Left lobe of liver (tissue), 1 donor: ENCODE measurements around a stretch of chr14.

DNA sequence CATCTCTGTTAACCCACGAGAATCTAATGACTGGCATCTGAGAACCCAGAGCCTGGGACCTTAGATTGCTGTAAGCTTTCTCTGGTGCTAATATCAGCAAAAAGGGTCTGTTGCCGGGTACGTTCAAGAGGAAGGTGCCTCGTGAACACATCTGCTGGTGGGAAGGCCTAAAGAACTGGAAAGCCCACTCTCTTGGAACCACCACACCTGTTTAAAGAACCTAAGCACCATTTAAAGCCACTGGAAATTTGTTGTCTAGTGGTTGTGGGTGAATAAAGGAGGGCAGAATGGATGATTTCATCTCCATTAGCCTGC, 548 bp downstream of the SLC39A9 start:
- PRO-cap: no peak

DNA sequence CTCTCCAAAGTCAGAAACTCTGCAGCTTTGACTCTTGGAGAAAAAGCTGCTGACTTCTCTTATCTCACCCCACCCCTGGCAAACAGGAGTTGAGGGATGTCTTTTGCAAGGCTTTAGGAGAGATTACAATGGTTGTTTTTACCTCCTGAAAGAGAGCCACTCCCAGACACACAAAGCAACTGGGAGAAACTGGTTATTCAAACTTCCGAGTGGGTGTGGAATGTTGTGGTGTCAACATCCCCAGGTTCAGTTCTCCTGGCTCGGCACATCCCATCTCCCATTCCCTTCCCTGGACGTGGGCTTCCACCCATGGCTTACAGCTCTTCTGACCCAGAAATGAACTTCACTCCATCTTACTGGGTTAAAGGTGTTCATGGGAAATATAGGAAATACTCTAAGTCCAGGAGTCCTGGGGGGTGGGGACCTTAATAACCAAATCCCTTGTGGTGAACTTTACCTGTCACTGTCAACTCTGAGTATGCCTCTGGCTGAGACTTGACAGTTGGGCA, 42.0 kb downstream of the CCDC177 start:
- PRO-cap: no peak

- PRO-cap: no peak
Measured at GRCh38 chr14:69643297-69644099, 32.1 kb downstream of the SUSD6 start.

GRCh38 chr14:69770797-69771852, 4.2 kb downstream of the SRSF5 start:
- PRO-cap: no peak

GRCh38 chr14:69778011-69778287, 11.0 kb downstream of the SRSF5 start:
- PRO-cap: no peak

- PRO-cap: no peak
Measured at GRCh38 chr14:70660949-70661812, 19.5 kb downstream of the TTC9 start.

DNA sequence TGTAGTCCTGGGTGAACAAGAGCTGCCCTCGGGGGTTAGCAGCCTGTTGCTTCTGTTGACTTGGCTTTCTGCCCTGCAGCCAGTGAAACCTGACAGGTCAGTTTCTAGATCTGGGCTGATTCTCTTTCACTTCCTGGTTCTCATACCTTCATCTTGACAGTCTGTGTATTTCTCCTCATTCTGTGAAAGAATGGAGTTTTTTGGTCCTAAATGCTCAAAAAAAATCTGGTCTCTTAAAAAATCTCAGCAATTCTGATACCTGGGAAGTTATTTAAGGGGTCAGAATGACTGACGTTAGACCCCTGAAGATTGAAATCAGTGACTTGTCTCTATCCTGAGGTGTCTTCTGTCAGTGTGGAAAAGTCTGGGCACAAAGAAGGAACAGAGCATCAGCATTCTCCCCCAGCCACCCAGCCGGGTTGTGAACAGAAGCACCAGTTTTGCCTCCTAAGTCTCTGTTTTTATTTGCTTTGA, 23.8 kb downstream of the TTC9 start:
- PRO-cap: no peak

DNA sequence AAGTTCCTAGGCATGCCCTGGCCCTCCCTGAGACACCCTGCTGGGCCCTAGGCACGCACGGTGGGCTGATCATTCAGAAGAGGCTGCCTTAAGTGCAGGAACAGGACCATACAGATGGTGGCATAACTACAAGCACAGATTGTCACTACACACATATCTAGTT, 54.2 kb downstream of the MAP3K9 start:
- PRO-cap: no peak

GRCh38 chr14:70837965-70838549, 28.7 kb upstream of the MAP3K9 start:
- PRO-cap: no peak

DNA sequence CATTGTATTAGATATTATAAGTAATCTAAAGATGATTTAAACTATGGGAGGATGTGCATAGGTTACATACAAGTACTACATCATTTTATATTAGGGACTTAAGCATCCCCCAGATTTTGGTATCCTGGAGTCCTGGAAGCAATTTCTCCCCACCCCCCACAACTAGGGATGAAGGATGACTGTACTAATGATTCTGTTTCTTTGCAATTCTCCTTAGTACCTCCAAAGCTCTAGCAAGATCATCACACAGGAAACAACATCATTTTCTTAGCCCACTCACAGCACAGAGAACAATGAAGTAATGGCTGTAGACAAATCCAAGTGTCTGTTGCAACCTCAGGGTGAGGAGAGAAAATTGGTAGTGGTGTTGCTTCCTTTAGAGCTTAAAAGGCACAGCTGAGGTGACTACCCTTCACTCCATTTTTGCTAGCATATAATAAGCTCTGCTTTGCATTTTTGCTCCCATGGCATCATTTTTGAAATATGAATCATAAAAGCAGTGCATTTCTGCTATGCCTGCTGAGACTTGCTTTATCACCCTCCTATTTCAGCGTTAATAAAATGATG, 18.7 kb upstream of the PCNX1 start:
- PRO-cap: no peak

DNA sequence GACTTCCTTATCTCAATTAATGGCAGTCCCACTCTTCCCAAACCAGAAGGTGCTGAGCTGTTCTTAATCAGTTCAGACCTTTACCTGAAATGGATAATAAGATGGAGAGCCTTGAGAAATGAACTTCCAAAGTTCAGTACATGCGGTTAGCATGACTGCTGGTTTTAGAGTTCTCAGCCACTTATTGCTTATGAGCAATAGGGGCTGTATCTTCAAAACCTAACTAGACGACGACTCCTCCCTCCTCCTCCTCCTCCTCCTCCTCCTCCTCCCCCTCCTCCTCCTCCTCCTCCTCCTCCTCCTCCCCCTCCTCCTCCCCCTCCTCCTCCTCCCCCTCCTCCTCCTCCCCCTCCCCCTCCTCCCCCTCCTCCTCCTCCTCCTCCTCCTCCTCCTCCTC, 2.5 kb downstream of the PCNX1 start:
- PRO-cap: no peak

GRCh38 chr14:71116491-71117392, 203.5 kb upstream of the SIPA1L1 start:
- PRO-cap: no peak

DNA sequence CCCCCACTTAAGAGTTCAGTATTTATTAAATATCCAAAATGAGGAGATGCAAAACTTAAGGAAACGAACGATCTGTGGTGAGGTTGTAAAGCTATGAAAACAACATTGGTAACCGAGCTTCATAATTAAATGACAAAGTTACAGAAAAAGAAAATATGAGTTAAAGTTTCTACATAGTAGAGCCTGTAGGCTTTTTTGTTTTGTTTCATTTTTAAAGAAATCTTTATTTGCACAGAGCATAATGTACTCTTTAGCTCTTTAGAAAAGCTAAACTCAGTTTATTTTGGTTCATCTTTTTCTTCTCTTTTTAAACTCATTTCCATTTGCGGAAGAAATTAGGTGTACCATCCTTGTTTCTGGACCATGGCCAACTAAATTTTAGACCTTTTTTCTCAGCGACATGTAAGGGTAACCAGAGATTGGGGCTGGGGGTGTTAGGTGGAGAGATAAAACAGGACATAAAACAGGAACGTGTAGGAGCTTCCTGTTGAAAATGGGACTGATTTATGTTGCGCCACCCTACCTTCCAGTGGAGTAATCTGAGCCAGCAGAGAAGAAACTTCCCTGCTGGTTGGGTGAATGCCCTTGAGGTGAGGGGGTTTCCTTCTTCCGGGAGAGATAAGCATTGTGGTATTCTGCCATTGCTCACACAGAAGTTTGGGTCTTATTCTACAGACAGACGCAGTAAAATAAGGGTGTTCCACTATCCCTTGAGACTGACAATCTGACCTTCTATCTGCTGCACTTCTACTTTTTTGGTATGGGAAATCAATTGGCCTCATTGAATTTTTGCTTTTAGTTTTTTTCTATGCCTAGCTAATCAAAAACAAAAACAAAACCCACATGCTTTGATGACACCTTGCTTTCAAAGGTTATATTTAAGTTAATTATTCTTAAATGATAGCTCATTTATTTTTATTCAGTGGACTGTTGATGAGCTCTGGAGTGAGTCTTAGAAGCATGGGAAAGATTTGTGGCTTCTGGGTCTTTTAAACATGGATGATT, 4.5 kb downstream of the SIPA1L1 start:
- PRO-cap: no peak

DNA sequence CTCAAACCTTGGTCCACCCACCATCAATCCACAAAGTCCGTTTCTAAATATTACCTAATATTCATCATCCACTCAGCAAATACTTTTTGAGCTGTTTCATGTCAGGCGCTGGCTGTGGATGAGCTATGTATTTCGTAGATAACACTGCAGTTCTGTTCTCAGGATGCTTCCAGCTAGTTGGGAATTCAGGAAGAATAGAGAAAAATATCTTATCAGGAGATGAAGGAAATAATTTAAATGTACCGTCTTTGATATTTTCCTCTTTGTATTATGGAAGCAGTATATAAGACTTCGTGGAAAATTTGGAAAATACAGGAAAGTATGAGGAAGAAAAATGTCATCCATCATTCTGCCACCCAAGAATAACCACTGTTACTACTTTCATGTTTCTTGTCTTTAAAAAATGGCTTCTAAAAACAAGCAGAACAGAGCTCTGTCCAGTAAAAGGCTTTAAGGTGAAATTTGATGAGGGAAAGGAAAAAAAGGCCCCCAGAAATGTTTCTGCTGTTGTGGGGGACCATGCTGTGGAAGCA, 23.0 kb downstream of the SIPA1L1 start:
- PRO-cap: no peak

DNA sequence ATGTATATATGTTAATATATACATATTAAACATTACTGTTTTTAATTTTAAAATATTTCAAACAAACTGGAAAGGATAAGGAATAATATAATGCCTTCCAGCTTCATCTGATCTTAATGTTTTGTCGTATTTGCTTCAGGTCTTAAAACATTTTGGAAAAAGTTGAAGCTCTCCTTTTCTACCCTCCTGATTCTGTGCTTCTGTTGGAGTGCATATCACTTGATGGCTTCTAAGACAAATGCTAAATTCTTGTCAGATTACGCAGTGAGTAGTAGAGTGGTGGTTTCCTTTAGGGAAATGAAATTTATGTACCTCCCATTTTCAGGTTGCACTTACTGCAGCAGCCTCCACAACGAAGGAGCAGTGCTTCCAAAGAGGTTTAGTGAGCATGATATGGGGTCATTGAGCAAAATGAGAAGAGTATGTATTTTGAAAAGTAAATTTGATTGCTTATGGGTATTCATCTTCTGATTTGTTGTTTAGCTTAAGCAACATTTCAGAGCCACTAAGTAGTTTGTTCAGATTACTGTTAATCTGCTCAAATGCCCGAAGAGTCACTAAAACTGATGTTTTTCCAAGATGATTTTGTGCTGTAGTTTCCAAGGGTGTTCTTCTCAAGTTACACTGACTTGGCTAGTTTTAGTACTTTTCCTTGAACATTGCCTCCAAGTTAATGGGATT, 80.5 kb downstream of the SIPA1L1 start:
- PRO-cap: no peak

DNA sequence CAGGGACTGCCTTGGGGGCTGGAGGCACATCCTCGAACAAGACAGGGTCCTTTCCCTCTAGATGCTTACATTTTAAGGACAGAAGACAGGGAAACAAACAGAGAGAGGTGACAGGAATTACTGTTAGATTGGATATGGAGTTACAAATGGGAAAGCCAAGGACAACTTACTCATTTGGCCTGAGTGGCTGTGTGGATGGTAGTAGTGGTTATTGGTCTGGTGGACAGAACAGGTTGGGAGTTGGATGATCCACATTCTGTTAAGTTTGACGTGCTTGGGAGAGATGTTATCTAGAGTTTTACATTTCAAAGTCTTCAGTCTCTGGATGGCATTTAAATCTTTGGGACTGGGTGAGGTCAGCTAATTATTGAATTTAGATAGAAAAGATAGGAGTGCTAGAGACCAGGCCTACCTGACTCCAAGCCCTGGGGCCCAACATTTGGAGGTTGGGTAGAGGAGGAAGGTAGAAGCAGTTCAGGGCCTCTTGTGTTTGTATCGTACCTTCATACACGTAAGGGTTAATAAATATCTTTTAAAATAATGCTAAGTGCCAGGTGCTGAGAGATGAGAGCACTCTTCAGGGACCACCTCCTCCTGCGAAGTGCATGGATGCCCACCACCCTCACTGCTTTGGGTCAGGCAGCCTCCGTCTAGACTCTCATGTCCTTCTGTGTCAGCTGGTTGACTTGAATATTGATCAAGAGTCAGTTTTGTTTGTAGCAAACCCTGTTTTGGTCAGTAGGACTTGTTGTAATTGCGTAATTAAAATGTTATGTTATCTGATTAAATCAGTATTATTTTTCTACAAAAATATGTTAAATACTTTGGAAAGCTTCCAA, 151.4 kb downstream of the SIPA1L1 start:
- PRO-cap: no peak

GRCh38 chr14:71739610-71739929, 192.7 kb upstream of the RGS6 start:
- PRO-cap: no peak

DNA sequence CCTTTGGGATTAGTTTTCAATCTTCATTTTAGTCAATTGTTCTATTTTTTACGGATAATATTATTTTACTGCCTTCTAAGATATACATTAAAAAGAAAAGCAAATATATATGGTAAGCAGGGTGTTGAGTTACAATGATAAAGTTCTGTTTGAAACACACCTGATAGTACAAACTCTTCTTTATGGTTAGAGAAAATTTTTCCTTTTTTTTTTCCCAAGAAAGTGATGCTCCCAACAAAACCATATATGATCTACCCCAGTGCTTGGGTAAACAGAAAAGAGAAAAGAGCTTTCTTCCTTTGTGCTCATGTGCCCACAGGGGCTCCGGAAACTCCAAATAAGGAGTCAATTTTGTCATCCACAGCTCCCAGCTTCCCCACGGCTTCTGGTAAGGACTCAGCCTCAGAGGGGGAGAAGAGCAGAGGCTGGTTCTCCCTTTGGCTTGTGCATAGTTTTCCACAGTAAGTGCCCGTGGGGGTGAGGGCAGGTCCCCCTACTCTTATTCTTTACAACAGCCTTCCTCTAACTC, 13.4 kb upstream of the RGS6 start:
- PRO-cap: no peak

DNA sequence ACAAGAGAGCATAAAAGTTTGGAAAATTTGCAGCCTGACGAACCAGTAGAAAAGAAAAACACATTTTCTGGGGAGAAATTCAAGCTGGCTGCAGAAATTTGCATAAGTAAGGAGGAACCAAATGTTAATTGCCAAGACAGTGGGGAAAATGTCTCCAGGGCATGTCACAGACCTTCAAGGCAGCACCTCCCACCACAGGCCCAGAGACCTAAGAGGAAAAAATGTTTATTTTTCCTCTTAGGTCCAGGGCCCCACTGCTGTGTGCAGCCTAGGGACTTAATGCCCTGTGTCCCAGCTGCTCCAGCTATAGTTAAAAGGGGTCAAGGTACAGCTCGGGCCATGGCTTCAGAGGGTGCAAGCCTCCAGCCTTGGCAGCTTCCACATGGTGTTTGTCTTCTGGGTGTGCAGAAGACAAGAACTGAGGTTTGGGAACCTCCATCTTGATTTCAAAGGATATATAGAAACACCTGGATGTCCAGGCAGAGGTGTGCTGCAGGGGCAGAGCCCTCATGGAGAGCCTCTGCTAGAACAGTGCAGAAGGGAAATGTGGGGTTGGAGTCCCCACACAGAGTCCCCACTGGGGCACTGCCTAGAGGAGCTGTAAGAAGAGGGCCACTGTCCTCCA, 425.6 kb downstream of the RGS6 start:
- PRO-cap: no peak

GRCh38 chr14:72477663-72478252, 416.1 kb downstream of the DPF3 start:
- PRO-cap: no peak